CD14-positive monocyte (primary cell): ENCODE measurements around a stretch of chr5.

DNA sequence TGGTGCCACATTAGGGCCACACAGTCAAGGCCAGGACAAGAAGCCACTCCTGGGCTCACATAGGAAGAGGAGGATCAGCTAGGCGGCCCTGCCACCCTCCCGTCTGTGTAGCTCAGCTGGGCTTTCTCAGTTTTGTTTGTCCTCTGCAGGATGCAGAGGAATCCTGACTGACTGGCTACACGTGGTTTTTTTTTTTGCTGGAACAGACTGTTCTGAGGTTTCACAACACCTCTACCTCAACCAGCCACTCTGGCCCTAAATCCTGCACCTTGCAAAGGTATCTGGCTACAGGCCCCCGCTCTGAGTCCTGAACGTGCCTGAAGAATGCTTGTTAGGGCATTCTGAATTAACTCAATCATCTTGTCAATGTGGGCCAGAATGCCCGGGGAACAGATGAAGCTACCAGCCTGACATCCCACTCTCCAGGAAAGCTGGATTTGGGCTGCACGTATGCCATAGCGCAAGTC is 88.2 kb upstream of the MSX2 start:
- CAGE, long polyA plus RNA = no peak

GRCh38 chr5:174720863-174721591 is 3.4 kb upstream of the MSX2 start:
- CAGE, long polyA plus RNA = no peak

DNA sequence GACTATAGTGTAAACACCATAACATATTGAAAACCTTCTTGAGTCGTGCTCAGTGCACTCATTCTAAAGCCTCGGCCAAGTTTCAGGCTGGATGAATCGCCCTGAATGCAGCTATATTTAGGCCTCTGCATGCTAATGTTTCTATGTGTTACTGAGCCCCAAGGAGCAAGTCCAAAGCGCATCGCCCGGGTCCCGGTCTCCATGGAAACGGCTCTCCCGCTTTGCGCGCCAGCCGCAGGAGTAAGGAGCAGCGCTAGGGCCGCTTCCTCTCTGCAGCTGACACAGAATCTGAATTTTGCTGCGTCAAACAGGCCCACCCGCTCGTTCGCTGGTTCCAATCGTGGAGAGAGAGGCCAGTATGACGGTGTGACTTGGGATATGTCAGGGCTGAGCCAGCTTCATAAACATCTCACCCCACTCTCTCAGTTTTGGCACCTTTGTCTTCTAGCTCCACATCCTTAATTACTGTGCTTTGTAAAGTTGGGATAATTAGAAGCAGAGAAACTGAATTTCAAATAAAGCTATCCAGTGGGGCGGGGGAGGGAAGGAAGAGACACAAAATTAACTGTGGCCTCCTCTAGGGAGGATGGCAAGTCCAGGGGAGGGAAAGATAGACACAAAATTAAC is 335.6 kb downstream of the MSX2 start:
- CAGE, long polyA plus RNA = no peak

DNA sequence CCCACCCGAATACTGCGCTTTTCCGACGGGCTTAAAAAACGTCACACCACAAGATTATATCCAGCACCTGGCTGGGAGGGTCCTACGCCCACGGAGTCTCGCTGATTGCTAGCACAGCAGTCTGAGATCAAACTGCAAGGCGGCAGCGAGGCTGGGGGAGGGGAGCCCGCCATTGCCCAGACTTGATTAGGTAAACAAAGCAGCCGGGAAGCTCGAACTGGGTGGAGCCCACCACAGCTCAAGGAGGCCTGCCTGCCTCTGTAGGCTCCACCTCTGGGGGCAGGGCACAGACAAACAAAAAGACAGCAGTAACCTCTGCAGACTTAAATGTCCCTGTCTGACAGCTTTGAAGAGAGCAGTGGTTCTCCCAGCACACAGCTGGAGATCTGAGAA is 45.9 kb downstream of the DRD1 start:
- CAGE, long polyA plus RNA = no peak

GRCh38 chr5:175444493-175445036 is 583 bp upstream of the DRD1 start:
- CAGE, long polyA plus RNA = no peak

- CAGE, long polyA plus RNA = no peak
Observed at GRCh38 chr5:175614353-175614588, 43.6 kb upstream of the HRH2 start.

- CAGE, long polyA plus RNA = no peak
Observed at GRCh38 chr5:175707979-175708526, 50.2 kb downstream of the HRH2 start.

GRCh38 chr5:175878648-175879262 is 7.4 kb downstream of the CPLX2 start:
- CAGE, long polyA plus RNA = no peak

- CAGE, long polyA plus RNA = no peak
Observed at GRCh38 chr5:176198964-176199679, 39.1 kb upstream of the SIMC1 start.

- CAGE, long polyA plus RNA = no peak
Observed at GRCh38 chr5:176341755-176342192, 19.8 kb downstream of the KIAA1191 start.

- CAGE, long polyA plus RNA = no peak
Observed at GRCh38 chr5:176397499-176398230, 9.1 kb downstream of the HIGD2A start.

DNA sequence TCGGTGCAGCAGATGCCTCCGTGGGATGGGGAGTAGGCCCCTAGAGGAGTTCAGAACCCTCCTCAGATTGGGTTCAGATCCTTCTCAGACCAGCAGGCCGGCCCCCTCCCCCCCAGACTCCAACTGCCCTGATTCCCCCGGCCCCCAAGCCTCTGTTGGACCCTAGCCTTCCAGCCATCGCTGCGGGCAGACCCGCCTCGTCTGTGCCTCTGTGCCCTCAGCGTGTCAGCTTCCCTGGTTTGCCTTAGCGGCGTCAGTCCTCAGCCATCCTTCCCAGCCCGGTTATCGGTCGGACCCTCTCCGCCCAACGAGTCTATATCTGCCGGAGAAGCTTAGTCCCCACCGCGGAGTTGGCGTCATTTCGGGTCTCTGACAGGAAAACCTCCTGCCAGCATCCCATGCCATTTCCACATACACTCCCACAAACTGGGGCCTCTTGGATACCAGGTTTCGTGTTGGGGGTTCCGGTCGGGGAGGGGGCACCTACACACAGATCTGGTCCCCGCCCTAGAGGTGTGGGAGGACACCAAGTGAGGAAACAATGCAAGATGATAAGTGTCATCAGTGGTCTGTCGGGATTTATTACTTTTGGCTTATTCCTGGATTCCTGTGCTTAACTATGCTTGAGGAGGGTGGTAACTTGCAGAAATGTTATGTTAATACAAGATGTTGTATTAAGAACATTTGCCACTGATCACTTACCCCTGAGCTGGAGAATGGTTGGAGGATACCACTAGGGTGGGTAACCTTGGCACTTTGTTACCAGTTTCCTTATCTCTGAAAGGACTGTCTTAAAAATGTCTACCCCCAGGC is 506 bp downstream of the FAF2 start:
- CAGE, long polyA plus RNA = no peak

GRCh38 chr5:176507891-176508454 is 29.2 kb downstream of the RNF44 start:
- CAGE, long polyA plus RNA = no peak

GRCh38 chr5:176526810-176527855 is 10.1 kb downstream of the RNF44 start:
- CAGE, long polyA plus RNA = no peak

DNA sequence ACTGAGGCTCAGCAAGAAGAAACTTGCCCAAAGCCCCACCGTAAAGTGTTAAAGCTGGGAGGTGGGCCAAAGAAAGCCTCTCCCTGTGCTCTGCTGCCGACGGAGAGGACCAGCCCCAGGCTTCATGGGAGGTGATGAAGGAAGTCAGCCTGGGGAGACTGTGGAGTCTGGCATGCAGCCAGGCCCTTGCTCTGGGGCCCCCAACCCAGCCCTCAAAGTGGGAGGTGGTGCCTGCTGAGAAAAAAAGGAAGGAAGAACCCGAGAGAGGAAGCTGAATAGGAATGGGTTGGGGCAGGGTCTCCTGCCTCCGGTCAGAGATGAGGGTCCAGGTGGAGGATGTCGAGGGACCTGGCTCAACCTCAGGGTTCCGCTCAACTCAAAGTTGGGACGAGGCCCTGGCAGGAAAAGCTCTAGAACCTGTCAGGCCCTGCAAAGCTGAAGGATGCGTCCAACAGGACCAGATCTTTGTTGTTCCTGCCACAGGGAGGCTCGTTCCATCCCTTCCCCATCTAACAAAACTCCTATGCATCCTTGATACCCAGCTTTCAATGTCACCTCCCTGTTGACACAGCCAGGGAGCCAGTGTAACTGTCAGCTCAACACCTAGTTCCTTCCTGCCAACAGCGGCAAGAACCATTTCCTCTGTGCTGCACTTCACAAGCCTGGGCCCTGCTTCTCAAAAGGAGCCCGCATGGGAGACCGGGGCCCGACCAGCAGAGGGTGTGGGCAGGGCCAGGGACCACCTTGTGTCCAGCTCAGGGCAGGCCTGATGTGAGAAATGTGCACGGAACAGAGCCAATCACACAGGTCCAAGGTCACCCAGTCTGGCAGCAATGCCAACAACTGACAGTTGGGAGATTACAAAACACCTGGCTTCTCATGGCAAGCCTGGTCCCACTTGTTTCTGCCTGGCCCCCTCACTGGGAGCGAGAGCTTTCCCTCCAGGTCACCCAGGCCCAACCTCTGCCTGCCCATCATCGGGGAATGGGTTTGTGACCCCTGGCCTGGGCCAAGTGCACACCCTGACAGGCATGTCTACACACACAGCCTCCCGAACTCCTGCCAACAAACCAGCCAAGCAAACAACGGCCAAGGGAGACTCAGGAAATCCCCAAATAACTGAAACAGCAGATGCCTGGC is 3.4 kb downstream of the RNF44 start:
- CAGE, long polyA plus RNA = no peak

DNA sequence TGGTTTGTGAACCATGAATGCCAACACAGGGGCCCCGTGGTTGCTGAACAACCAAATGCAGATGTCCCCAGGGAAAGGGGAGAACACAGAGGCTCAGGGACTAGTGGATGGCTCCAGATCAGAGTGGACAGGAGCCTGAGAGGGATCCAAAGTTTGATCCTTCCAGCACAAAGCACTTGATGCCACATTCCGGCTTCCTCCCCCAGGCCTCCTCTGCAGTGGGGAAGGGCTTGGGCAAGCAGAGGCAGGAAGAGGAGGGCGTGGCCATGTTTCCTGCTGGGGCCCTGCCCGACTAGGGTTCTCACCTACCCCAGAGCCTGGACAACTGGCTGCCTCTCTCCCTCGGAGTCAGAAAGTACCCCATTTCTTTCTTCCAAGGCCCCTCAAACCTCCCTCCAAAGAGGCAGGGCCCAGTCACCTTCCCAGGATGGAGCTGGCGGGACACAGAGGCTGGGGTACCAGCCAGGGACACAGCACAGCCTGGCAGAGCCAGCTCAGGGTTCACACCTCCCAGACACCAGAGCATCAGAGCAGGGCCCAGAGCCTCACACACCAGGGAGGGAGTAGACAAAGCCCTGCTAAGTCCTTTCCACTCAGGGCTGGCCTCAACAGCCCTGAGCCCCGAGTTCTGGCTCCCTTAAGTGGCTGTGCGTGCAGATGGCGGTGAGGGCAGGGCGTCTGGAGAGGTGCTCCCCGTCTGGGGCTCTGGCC is 4.3 kb upstream of the RNF44 start:
- CAGE, long polyA plus RNA = no peak

DNA sequence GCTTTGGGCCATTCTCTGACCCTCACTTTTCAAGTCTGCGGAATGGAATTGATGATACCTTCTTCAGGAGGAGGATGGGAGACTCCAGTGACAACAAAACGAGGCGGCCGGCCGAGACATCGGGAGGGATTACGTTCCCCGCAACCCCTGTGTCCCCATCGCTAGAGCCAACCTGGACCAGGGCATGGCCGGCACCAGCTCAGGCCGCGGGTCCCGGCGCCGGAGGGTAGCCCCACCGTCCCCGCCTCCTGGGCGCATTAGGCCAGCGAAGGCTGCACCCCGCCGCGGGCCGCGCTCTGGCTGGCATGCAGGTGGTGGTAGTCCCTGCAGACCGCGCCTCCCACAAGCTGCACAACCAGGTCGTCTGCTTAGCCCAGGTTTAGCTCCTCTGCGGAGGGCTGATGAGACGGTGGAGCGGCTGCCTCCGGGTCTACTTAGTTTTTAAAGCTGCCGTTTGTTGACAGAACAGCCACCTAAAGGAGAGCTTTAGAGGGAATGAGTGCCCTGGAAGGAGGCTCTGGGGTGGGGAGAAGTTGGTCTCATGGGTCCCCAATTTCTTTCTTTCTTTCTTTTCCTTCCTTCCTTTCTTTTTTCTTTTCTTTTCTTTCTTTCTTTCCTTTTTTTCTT is 5.3 kb upstream of the CDHR2 start:
- CAGE, long polyA plus RNA = no peak

- CAGE, long polyA plus RNA = no peak
Observed at GRCh38 chr5:176651984-176652600, 4.8 kb downstream of the TSPAN17 start.

GRCh38 chr5:176653413-176654030 is 6.2 kb downstream of the TSPAN17 start:
- CAGE, long polyA plus RNA = no peak

GRCh38 chr5:176739180-176740097 is 70.9 kb upstream of the UNC5A start:
- CAGE, long polyA plus RNA = no peak